H9 (cell line): ENCODE measurements around a stretch of chr1.

GRCh38 chr1:54342056-54343319 lies 142.5 kb downstream of the MRPL37 start:
- PRO-cap = bidirectional peak, plus-strand start at chr1:54342588, minus-strand start at chr1:54342291

DNA sequence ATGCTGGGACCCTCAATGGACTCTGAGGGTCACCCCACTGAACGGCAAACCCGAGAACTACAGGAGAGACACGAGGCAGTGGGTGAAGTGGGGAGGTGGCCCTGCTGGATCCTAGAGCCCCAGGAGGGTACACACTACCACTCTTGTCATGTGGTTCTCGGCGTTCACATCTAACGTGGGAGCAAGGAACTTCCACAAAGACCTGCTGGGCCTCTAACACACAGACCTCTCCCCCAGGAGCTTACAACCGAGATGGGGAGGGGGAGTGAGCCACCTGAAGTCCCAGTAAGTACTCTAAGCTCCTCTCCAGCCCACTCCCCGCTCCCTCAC lies 154.4 kb downstream of the MRPL37 start:
- PRO-cap = no peak

GRCh38 chr1:54406690-54407177 lies 141.3 kb upstream of the ACOT11 start:
- PRO-cap = bidirectional peak, plus-strand start at chr1:54407028, minus-strand start at chr1:54406830

DNA sequence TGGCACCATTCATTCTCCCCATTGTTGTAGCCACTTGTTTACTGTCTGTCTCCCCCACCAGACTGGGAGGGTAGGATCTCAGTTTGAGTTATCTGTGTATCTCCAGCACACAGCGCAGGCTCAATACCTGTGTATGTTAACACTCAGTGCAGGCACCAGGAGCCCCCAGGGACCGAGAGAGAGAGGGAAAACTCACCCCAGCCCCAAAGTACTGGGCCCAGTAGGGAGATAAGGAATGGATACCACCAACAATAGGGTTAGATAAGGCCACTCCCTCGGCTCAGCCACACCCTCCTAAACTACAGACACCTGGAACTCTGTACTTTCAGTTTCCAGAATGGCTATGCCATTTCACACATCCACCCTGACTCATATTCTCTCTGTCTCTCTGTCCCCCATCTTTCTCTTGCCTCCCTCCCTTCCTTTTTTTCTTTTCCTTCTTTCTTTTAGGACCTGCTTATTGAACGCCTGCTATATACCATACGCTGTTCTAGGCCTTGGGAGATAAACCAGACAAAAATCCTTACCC lies 138.6 kb upstream of the ACOT11 start:
- PRO-cap = no peak

- PRO-cap = bidirectional peak, plus-strand start at chr1:54564584, minus-strand start at chr1:54564344
These were observed 16.3 kb downstream of the ACOT11 start for GRCh38 chr1:54564131-54564896.

DNA sequence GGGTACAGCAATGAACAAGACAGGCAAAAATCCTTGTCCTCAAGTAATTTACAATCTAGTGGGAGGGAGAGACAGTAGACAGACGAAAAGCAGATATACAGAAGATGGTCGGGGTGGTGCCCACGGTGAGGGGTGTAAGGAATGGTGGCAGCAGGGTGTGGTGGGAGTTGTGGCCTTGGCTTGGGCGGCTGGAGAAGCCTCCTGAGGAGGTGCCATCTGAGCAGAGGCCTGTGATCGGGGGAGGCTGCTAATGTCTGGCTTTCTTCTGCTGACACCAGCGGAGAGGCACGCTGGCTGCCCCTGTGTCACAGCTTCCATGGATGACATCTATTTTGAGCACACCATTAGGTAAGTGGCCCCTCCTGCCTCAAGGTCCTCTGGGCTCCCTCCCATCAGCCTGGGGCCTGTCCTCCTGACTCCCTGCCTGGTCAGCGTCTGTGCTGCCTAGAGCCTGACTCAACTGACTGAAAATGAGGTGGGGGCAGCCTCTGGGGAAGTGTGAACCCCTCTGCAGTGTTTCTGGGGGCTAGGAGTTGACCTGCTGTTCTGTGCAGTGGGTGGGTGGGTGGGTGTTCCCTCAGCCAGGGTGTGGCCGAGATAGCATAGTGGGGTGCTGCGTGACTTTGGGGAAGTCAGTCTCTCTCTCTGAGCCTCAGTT lies 37.6 kb downstream of the FAM151A start:
- PRO-cap = no peak

GRCh38 chr1:54853895-54854530 lies 33.0 kb downstream of the DHCR24 start:
- PRO-cap = no peak

- PRO-cap = no peak
These were observed 14.3 kb downstream of the PCSK9 start for GRCh38 chr1:55053608-55053994.

- PRO-cap = no peak
These were observed 48.5 kb downstream of the USP24 start for GRCh38 chr1:55166459-55167276.

- PRO-cap = no peak
These were observed 35.5 kb downstream of the USP24 start for GRCh38 chr1:55179633-55180123.

DNA sequence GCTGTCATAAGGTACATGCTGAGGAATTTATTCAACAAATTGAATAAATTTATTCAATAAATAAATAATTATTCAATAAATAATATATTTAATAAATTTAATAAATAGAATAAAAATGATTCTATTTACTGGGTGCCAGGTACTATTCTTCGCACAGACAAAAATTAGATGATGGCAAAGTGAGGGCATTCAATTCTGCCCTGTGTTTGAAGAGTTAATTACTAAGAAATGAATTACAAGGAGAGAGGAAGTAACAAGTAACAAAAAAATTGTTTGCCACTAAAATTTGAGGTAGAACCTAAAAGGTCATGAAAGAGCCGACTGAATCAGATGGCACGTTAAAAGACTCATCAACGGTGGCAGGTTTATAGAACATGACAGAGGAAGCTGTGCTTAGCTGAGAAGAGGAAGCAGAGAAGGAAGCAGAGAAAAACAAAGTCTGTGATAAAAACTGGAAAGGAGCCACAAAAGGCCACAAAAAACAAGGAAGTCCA lies 2.2 kb upstream of the USP24 start:
- PRO-cap = no peak

DNA sequence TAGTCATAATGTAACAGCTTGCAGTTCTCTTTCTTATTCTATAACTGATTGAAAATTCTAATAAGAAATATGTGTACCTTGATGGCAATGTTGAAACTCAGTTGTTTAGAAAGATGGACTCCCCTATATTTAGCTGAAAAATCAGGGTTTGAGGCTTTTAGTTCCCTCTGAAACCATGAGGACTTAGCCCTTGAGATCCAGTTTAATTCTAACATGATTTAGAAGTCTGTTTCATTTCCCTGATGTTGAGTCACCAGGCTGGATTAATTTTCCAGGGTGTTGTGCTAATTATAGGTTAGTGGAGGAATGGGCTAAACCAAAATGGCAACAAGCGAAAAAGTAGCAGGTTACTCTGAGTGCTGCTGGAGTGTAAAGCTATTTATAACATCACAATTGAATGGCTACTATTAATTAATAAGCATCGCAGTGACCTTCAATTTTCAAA lies 15.4 kb upstream of the USP24 start:
- PRO-cap = no peak

DNA sequence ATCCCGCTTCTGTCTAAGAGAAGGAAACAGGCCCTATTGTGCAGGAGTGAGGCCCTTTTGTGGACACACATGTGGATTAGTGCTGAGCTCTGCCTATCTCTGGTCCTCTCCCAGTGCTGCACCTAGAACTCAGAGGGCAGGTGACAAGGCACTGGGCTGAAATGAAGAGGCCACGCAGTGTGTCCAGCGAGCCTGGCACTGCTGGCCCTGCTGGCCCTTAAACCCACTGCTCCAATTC lies 160.2 kb upstream of the USP24 start:
- PRO-cap = no peak

- PRO-cap = no peak
These were observed 214.1 kb upstream of the USP24 start for GRCh38 chr1:55429305-55429644.

DNA sequence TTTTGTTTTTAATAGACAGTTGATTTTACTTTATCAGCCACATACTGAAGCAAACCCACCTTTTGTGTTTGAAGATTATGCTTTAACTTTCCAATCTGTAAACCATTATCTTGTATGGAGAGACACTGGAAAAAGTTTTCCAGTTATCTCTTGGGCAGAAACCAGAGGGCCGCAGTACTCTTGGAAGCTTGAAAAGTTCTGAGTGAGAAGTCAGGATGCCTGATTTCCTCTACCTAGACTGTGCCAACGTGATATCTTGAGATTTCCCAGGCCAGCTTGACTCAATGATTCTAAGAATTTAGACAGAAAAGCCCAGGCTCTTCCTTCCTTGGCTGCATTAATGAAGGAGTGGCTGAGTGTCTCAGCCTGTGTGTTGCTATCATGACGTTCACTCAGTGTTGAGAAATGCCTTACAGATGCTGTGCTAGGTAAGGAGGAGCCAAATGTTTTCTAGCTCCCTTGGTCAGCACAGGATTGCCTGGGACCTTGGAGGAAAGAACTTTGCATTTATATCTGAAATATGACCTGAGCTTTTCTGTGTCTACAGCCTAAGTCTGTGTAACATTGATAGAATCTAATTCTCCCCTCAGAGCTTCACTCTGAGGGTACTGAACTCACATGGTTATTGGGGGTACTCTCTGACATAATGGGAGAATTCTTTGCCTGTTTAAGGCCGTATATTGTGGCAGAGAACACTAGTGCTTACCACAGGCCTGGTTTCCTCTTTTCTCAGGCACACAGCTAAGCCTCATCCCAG lies 454.2 kb upstream of the USP24 start:
- PRO-cap = no peak

GRCh38 chr1:56384124-56384941 lies 195.0 kb downstream of the PLPP3 start:
- PRO-cap = no peak

DNA sequence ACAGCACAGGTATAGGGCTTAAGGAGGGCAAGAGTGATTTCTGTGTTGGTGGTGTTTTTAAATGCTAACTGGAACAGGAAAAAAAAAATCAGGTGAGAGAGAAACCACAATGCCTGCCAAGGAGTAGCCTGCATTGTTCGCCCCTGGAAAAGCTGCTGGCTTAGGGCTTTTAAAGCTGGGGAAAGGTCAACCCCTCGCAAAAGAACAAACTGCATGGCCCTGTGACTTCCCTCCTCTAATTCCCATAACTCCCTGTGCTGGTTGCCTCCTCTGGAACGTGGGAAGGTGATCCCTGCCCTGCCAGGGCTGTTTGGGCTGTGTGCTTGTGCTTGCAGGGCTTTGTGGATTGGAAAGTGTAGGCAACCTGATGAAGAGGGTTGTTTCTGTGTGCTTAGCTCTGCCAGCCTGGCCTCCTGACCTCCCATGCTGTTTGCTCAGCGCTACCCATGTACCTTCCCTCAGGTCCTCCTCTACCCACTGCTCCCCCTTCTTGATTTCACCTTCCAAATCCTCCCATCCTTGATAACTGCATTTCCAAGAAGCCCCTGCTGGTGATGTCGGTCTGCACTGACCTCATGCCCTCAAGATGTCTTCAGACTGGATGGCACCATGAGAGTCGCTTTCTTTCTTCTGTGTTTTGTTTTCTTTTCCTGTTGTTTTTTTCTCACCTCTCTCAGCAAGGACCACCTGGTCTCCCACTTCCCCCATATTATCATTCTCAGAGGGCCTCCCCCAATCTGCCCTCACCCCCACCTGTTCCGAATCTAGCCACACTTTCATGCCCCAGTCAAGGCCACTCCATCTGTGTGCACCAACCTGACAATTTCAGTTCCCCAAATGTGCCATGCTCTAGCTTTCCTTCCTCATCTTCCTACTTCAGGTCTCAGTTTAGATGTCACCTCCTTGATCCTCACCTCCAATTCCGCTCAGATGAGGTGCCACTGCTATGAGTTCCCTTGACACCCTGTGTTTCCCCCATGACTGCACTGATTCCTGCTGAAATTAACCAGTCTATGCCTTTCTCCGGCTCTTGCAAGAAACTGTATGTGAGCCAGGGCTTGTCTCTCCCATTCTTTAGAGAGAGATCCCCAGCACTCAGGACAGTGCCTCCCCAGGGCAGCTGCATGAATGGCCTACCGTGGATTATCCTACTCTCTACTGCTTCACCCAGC lies 146.5 kb downstream of the PLPP3 start:
- PRO-cap = no peak

GRCh38 chr1:56436870-56437242 lies 142.5 kb downstream of the PLPP3 start:
- PRO-cap = no peak

DNA sequence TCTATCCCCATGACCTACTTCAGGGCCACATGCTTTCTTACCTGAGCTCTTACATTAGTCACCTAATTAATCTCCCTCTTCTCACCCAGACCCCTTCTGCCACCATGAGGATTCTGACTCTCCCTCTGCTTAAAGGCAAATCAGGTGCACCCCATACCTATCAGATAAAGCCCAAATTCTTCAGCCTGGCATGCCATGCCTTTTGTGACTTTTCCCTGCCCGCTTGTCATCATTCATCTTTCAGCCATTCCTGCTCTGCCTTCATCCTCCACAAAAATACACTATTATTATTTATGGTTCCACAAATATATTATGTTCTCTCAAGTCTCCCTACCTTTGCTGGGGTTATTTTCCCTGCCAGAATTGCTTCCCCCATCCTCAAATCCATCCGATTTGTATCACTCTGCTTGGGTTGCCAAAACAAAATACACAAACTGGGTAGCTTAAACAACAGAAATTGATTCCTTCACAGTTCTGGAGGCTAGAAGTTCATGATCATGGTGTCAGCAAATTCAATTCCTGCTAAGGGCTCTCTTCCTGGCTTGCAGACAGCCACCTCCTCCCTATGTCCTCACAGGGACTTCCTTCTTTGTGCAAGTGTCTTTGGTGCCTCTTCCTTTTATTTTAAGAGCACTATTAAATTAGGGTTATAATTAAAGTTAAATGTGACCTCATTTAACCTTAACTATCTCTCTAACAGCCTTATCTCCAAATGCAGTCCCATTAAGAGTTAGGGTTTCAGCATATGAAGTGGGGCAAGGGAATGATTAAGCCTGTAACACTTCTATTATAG lies 113.0 kb downstream of the PLPP3 start:
- PRO-cap = no peak

GRCh38 chr1:56505944-56506691 lies 73.2 kb downstream of the PLPP3 start:
- PRO-cap = no peak